NALM6 (cell line): ENCODE data around the gene CPNE9.

DNA sequence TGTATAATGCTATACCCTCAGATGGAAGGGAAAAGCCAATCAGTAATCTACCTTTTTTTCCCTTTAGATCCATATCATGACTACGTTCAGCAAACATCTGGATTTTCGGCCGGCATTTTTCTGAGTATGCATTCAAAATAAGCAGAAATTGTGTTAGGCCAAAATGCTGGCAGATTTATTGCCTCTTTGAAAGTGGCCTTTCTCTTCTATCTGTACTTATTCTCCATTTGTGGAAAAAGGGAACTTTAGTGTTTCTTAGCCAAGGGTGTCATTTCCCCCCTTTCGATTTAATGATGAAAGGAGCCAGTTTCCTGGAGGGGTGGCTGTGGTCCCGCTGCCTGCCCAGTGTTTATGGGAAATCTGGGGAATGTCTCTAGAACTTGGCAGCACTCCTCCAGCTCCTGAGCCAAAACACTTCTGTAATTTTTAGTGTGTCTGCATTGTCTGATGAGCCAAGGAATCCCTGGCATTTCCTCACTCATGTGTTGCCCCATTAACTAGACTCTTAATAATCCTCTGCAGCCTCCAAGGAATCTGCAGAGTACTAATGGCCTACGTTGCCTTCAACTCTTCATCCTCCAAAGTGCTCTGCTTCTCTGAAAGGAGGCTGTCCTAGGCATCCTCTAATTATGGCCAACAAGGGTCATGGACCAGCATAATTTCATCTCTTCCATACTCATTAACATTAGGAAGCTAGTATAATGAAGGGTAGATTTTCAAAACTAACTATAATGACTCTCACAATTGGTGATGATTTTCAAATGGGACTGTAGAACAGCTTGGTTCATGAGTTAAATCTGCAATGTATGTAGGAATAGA lies 448.8 kb downstream of the GRM7 start:
- PRO-cap, result no peak

- PRO-cap, result no peak
Measured at GRCh38 chr3:8451494-8452010, 50.1 kb upstream of the LMCD1 start.

GRCh38 chr3:8492907-8493775 lies 8.5 kb upstream of the LMCD1 start:
- PRO-cap, result no peak

- PRO-cap, result no peak
Measured at GRCh38 chr3:9102352-9102833, 139.1 kb upstream of the RAD18 start.

- PRO-cap, result no peak
Measured at GRCh38 chr3:9384976-9385846, 12.2 kb upstream of the SETD5 start.

- PRO-cap, result bidirectional peak, plus-strand start at chr3:9396590, minus-strand start at chr3:9396463; bidirectional peak, plus-strand start at chr3:9396705, minus-strand start at chr3:9396678; bidirectional peak, plus-strand start at chr3:9397208, minus-strand start at chr3:9397003
Measured at GRCh38 chr3:9396507-9397303, 710 bp upstream of the SETD5 start.

DNA sequence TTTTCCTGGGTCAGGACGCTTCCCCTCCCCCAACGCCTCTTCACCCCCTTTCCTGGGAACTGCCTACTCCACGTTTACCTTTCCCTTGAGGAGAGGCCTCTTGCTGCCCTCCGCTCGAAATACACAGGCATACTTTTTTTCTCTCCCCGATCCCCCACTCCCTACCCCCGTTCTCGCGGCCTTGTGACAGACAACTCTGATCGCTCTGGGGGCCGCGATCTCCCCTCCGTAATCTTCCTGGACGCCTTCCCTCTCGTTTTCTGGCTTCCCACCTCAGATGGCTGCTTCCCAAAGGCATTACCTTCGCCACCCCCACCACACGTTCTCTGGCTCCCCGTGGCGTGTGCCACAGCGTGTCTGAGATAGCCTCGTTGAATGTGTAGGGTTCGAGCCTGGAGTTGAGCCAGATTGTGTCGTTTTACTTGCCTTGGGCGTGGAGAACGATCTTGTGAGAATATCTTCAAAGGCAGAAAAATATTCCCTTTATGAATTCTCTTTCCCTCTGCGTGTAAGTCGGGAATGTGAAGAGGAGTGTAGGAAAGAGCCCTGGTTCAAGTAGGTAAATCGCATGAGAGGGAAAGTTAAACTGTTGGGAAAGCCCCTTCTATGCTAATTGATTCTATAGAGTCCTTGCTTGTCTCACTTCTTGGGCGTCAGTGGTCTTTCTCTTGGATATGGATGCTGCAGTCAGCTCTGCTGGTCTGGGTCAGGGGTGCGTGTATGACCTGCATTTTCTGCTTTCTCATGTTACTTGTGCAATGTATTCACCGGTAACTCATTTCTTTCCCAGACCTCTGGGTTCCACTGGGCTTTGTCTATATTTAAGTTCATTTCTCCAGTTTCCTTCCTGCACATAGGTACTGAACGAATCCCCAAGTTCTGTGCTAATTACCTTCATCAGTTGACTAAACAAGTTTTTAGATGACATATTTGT lies 1.1 kb downstream of the SETD5 start:
- PRO-cap, result bidirectional peak, plus-strand start at position 189 of the sequence, minus-strand start at position 159 of the sequence; bidirectional peak, plus-strand start at position 656 of the sequence, minus-strand start at position 328 of the sequence

DNA sequence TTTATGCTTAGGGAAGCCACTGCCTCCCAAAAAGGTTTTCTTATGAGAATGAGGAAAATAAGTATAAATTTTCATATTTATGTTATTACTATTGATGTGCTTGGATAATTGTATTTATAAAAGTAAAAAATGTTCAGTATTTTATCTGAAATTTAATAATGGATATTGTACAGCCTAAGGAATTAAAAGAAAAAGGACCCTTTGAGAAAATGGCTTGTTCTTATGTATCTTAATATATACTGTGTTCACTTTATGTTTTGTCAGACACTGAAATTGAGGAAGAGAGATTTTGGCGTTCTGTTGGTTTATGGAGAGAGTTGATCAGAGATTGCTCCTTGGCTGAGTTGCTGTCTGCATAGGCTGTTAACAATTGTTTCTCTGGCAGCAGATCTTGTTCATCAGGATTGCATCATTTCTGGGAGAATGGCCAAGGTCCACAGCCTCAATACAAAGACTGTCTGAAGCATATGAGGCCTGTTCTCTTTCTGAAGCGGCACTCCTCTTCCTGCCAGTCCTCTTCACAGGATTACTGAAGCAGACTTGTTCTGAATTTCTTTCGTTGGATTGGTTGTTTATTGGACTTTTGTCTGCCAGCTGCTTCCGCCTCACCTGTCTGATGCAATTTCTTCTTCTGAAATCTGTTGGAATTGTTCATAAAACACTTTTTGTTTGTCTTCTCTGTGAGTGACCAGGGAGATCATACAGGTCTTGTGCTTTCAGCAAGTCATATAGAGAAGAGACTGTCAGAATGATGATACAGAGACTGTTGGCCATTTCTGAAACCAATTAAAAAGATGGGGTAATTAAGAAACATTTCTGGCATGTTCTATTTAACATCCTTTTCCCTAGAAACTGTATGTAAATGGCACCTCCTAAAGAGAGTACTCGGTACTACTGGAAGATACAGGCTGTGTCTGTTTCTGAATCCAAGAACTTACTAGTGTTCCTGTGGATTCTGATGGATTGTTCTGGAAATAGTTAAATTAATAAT lies 25.3 kb downstream of the SETD5 start:
- PRO-cap, result bidirectional peak, plus-strand start at position 496 of the sequence, minus-strand start at position 365 of the sequence

- PRO-cap, result no peak
Measured at GRCh38 chr3:9441265-9442521, 44.3 kb downstream of the SETD5 start.

DNA sequence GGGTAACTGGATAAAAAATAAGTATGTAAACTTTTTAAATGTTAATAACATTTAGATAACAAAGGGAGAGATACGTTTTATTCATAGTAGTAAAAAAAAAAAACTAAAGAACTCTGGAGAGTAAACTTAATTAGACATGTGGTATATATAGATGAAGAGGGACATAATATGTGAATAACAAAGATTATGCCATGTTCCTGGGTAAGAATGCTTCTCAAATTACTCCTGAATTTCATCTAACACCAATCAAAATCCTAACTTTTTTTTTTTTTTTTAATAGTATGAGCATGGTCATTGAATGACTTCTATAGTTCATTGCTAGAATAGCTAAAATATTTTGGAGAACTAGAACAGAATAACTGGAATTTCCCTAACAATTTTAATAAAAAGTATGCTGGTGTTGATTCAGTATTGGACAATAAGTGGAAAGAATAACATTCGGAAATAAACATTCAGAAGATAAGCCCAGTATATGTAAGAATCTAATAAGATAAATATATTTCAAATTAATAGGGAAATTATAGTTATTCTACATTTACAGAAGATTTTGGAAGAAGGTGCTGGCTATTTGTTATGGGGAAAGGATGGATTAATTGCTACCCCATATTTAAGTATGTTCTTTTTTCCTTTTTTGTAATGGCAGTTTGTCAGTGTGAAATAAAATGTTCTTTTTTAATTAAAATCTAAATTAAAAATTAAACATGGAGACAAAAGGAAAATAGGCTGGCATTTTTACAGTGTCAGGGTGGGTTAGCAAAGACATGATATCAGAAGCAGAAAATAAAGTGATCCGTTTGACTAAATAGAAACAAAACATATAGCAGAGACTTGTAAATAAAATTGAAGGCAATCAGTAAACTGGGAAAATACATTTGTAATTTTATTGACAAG lies 63.0 kb downstream of the SETD5 start:
- PRO-cap, result no peak

- PRO-cap, result no peak
Measured at GRCh38 chr3:9476758-9477302, 76.8 kb downstream of the LHFPL4 start.

- PRO-cap, result no peak
Measured at GRCh38 chr3:9701578-9702126, 2.0 kb upstream of the CPNE9 start.

DNA sequence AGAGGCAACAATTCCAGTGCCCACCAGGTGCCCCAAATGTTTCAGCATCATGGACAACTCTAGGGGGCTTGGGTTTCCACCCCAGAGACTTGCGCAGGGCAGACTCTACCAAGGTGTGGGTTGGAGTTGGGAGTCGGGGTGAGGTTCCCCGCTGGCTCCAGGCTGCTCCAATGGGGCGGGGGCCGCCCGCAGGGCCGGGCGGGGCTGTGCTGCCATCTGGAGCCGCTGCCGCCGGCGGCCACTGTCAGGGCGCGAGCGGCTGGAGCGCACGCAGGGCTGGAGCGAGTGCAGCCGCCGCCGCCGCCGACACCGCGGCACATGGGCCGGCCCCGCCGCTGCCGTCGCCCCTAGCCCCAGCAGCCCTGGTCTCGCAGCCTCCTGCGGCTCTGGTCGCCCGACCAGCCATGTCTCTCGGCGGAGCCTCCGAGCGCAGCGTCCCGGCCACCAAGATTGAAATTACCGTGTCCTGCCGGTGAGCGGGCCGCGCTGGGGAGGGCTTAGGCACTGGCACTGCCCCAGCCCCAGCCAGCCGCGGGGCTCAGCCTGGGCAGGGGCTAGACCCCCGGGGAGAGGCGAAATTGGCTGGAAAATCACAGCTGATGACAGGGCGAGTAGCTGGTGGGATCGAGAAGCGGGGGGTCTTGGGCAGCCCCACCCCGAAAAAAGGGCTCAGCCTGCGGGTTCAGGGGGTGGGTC lies at the start of gene CPNE9:
Gene CPNE9 (plus strand): TSS at position 241 of the 696 bp plus-strand sequence.
- PRO-cap, result no peak

DNA sequence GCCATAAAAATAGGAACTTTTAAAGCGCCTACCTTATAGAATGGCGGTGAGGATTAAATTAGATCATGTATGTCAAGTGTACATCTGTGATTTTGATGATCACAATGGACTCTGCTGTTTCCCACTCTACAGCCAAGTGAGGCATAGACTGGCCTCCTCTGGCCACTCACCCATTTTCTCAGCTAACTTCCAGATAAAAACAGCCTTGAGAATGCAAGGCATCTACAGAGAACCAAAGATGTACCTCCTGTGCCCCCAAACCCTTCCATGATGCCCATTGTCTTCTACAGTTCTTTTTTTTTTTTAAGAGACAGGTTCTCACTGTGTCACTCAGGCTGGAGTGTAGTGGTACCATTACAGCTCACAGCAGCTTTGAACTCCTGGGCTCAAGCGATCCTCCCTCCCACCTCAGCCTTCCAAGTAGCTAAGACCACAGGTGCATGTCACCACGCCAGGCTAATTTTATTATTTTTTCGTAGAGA lies 9.3 kb upstream of the BRPF1 start:
- PRO-cap, result no peak

- PRO-cap, result no peak
Measured at GRCh38 chr3:9750755-9751129, 990 bp downstream of the OGG1 start.

DNA sequence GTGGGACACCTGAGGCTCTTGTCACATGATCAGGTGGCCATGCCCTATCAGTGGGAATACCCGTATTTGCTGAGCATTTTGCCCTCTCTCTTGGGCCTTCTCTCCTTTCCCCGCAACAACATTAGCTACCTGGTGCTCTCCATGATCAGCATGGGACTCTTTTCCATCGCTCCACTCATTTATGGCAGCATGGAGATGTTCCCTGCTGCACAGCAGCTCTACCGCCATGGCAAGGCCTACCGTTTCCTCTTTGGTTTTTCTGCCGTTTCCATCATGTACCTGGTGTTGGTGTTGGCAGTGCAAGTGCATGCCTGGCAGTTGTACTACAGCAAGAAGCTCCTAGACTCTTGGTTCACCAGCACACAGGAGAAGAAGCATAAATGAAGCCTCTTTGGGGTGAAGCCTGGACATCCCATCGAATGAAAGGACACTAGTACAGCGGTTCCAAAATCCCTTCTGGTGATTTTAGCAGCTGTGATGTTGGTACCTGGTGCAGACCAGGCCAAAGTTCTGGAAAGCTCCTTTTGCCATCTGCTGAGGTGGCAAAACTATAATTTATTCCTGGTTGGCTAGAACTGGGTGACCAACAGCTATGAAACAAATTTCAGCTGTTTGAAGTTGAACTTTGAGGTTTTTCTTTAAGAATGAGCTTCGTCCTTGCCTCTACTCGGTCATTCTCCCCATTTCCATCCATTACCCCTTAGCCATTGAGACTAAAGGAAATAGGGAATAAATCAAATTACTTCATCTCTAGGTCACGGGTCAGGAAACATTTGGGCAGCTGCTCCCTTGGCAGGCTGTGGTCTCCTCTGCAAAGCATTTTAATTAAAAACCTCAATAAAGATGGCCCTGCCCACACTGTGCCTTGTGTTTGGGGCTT lies 2.8 kb downstream of the JAGN1 start:
- PRO-cap, result no peak

DNA sequence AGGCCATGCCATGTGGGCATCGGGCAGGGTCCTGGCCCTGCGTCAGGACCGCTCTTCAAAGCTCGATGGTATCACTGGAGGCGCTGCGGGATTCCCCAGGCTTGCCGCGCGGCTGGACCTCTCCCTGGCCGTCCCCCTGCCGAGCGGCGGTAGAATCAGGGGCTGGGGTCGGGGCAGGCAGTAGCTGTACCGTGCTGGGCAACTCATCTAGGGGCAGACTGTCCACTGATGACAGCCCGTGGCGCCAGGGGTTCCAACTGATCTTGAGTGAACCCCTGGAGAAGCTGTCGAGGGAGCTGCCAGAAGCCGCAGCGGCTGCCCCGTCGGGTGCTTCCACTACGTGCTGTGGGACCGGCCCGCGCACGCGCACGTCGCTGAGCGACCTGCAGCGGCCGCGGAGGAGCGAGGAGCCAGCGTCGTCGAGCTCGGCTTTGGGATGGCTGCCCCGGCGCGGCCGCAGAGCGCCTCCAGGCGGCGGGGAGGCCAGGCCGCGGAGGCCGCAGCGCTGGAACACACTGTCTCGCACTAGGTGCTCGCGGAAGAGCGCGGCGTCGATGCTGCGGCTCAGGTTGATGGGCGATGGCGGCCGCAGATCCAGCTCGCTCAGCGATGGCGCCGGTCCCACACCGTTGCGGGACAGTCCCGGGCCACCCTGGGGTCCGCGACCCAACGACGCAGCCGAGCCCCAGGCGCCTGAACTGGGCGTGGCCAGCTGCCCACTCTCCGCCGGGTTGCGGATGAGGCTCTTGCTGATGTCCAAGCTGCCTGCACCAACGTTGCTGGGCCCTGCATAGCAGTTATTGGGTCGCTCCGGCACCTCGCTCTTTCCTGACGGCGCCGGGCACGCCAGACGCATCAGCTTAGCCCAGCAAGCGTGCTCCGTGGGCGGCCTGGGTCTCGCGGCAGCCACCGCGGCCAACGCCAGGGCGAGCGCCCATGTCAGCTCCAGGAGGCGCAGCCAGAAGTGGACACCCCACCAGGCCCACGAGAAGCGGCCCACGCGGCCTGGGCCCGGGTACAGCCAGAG lies 5.7 kb downstream of the PRRT3 start:
- PRO-cap, result no peak

DNA sequence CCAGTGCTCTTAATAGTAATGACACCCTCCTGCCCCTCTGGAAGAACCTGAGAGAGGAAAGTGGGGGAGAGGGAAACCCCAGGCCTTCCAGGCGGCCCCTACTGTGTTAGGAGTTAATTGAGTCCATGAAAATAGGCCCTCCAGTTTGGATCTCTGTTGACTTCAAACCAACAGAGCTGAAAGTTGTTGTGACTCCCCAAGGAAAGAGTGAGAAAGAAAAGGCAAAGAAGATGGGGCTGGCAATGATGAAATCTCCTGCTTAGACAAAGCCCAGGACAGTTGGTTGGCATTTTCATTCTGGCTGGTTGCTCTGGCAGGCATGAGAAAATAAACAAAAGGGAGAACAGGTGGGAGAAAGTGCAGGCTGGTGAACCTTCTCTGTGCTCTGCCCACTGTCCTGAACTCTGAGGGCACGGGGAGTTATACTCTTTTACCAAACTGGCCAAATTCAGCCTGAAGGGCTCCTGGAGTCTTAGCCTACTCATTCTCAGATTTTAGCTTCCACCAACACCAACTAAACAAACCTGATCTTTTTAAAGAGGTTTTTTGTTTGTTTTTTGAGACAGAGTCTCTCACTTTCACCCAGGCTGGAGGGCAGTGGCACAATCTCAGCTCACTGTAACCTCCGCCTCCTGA lies 3.8 kb upstream of the PRRT3 start:
- PRO-cap, result no peak

GRCh38 chr3:10122309-10123120 lies 7.0 kb downstream of the BRK1 start:
- PRO-cap, result no peak

DNA sequence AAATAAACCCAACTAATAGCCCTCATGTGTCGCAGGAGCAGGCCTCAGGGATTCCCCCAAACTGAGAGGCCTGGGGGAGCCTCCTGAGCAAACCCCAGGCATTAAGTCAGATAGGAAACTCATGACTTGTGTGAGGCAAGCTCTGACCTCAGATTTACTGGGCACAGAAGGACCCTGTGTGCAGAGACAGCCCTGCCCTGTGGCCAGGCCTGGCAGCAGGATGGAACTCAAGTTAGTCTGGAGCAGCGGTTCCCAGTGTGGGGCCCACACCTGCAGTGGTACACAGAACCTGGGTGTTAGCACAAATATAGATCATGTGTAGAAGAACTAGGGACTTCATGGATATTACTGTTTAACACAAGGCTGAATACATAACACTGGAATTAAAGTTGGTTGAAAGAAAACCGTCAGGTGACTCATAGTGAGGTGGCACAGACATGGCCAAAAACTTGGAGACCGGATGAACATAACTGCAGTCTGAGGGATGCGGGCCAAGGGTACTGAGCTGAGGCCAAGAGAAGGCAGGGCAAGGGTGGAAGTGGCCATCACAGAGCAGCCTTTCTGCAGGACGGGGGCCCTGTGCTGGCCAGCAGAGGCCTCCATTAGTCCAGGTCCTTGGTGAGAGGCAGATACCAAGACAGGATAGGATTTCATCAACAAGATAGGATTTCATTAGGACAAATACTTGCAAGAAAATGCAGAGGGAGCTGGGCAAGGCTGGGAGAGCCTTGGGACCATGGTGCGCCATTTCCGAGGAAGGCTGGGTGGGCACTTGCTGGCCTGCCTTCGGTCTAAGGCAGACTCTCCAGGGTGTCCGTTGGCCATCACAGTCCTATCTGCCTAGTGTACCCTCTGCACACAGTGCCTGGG lies 40.9 kb downstream of the IRAK2 start:
- PRO-cap, result no peak